HepG2 (cell line): ENCODE data around the gene DCAF5.

DNA sequence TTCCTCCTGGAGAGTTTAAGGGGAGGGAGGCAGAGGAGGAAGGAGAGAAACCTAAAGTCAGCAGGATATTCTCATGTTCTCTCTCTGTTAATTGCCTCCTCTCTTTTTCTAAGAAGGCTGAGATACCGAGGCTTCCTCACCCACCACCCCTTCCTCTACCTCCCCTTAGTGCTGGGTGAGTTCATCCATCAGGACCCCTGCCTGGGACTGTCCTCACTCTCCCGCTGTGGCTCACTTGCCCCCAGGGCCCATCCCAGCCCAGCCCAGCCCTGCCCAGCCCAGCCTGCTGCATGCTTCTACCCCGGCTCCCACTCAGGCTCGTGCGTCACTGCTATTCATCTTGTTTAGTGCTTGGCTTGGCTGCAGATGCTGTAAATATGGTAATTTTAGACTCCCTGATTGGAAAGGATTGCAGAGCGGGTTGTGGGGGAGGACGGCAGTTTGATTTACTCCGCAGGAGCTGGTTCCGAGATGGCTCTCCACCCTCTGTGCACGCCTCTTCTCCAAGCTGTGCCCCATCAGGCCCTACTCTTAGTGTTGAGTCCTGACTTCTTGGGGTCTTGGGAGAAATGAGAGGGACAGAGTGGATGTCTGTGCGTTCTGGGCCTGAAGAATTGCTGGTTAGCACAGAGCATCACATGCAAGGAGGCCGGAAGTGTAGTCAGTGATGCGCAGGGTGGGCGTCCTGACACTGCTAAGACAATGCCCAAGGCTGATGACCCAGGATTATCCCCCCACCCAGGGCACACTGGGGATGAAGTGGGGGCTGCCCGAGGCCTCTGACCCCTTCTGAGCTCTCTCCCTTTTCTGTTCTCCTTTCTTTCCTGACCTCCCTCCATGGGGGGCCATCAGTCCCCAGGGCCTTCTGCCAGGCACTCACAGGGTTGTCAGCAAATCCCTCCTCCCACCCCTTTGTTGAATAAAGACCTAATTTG lies 244.6 kb downstream of the ZFP36L1 start:
- RRBS, 2 experiments, result no CpG with 5 or more reads among the region's 15 CpGs
CAGE:
- cytosol, long polyA minus RNA, result no peak
- cytosol, long polyA plus RNA, result no peak
- long polyA plus RNA, result no peak
- nucleus, long polyA minus RNA, result no peak
- nucleus, long polyA plus RNA, result no peak

- RRBS, 2 experiments, result no CpG with 5 or more reads among the region's 19 CpGs
CAGE:
- cytosol, long polyA minus RNA, result no peak
- cytosol, long polyA plus RNA, result no peak
- long polyA plus RNA, result no peak
- nucleus, long polyA minus RNA, result no peak
- nucleus, long polyA plus RNA, result no peak
Measured at GRCh38 chr14:68564081-68564760, 228.6 kb downstream of the ZFP36L1 start.

GRCh38 chr14:68704726-68705547 lies 87.9 kb downstream of the ZFP36L1 start:
- RRBS, 2 experiments, result no CpG with 5 or more reads among the region's 12 CpGs
CAGE:
- cytosol, long polyA minus RNA, result no peak
- cytosol, long polyA plus RNA, result no peak
- long polyA plus RNA, result no peak
- nucleus, long polyA minus RNA, result no peak
- nucleus, long polyA plus RNA, result no peak

DNA sequence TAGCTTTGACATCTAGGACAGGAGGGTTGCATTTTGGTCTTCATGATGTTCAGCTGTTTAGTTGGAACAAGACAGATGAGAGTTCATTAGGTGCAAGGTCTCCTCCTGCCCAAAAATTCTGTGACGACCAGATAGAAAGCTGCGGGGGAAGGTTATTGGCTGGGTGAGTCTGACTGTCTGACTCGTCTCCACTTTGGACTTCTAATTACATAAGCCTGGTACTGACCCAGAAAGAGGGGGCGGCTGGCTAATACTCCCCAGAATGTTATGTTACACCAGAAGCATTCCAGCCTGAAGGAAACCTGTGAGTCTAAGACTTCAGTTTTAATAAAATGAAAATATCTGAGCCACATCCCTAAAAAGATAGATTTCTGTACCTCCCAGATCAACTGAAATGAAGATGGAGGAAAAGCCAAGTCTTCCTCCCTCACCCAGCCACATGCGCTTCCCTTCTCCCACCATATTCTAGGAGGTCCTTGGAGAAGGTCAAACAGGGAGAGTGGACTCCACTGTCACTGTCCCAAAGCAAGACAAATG lies 29.3 kb downstream of the ZFP36L1 start:
- RRBS, 2 experiments, result no CpG with 5 or more reads among the region's 5 CpGs
CAGE:
- cytosol, long polyA minus RNA, result no peak
- cytosol, long polyA plus RNA, result no peak
- long polyA plus RNA, result no peak
- nucleus, long polyA minus RNA, result no peak
- nucleus, long polyA plus RNA, result no peak

DNA sequence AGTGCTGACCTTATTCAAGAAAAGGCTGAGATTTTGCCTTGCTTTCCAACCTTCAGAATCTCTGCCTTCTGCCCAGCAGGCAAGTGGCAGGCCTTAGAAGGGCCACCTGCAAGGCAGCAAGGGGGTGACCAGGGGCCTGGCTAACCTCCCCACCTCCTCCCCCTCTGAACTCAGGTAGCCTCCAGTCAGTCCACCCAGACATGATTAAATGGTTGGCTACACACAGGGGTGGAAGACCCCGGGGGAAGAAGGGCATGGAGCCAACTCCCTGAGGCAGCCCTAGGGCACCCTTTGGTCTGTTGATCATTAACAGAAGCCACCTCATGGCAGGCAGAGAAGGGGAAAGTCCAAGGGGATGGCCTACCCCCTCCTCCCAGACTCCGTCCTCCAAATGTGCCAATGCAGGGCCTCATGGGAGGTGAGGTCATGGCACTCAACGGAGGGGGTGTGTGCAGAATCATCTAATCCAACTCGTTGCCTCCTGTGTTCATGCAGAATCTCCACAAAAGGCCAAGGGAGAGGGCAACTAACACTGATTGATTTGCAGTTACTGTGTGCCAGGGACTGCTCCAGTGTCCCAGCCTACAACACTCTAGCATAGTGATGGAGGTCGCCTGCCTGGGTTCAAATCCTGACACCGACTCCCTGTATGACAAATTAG lies 8.4 kb downstream of the ZFP36L1 start:
- RRBS, 2 experiments, result no CpG with 5 or more reads among the region's 6 CpGs
CAGE:
- cytosol, long polyA minus RNA, result no peak
- cytosol, long polyA plus RNA, result no peak
- long polyA plus RNA, result no peak
- nucleus, long polyA minus RNA, result no peak
- nucleus, long polyA plus RNA, result no peak

DNA sequence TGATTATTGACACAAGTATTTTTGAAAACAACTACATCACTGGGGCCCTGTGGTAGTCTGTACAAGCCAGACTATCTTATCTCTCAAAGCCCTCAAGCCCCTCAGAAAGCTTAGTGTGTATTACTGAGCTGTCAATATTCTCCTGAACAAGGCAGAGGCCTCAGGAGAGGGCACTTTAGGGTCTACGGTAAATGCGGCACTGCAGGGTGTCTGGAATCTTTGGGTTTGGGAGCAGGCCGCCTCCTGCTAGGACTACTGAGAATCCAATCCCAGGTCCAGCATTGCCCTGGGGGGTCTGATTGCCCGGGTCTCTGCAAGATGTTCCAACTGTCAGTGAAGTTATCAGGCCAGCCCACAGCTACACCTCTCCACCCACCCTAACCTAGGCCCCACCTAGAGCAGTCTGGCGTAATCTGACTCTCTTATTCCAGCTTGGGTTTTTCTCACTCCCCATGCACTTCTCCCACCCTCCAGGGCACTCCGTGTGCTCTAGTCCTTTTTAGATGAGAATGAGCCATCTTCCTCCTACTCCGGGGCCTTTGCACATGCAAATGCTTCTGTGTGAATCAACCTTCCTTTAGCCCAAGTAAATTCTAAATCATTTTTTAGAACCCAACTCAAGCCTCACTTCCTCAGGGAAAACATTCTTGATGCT lies 4.3 kb upstream of the ZFP36L1 start:
- RRBS, 2 experiments, result no CpG with 5 or more reads among the region's 7 CpGs
CAGE:
- cytosol, long polyA minus RNA, result no peak
- cytosol, long polyA plus RNA, result no peak
- long polyA plus RNA, result no peak
- nucleus, long polyA minus RNA, result no peak
- nucleus, long polyA plus RNA, result no peak

DNA sequence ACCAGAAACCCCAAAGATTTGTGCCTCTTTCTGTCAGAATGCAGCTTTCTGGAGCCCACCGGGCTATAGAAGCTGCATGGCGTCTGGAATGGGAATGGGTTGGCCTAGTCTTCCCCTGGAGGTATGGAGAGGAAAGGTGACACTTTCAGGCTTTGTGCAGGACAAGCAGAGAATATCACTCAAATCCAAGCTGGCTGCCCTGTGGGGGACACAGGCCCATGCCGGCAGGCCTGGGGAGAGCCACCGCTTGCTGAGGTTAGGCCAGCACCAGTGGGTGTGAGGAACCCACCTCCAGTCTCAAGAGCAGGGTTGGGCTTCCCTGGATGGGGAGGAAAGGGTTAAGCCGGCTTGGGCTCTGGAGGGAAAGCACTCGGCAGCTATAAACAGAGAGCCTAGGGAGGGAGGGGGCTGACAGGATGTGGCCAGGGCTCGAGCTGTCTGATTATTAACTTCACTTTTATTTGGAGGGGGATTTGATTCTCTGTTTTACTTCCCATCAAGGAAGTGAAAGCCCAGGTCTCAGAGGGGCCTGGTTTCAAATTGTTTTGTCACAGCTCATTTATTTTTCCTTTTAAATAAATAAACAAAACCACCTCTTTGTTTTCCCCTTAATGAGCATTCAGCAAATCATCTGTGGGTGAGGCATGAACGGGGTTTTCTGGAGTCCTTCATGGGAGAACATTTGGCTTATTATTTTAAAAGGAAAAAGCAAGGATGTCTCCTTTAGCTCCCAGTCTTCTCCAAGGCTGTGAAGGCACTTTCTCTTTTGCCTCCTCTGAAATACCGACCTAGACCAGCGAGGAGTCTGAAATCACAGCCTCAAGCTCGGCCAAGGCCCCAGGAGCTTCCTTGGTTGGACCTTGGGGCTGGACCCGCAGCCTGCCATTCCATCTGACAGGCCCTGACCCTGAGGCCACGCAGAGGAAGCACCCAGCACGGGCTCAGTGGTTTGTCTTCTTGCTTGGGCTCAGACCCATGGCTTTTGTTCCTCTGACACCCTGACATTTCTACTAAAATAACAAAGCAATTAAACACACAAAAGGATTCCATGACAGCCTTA lies 21.8 kb upstream of the ZFP36L1 start:
- RRBS, 2 experiments, result 0% methylated on average over 2 of the region's 14 CpGs; no CpG with 5 or more reads in 1 of the 2 experiments
CAGE:
- cytosol, long polyA minus RNA, result no peak
- cytosol, long polyA plus RNA, result no peak
- long polyA plus RNA, result no peak
- nucleus, long polyA minus RNA, result no peak
- nucleus, long polyA plus RNA, result no peak

DNA sequence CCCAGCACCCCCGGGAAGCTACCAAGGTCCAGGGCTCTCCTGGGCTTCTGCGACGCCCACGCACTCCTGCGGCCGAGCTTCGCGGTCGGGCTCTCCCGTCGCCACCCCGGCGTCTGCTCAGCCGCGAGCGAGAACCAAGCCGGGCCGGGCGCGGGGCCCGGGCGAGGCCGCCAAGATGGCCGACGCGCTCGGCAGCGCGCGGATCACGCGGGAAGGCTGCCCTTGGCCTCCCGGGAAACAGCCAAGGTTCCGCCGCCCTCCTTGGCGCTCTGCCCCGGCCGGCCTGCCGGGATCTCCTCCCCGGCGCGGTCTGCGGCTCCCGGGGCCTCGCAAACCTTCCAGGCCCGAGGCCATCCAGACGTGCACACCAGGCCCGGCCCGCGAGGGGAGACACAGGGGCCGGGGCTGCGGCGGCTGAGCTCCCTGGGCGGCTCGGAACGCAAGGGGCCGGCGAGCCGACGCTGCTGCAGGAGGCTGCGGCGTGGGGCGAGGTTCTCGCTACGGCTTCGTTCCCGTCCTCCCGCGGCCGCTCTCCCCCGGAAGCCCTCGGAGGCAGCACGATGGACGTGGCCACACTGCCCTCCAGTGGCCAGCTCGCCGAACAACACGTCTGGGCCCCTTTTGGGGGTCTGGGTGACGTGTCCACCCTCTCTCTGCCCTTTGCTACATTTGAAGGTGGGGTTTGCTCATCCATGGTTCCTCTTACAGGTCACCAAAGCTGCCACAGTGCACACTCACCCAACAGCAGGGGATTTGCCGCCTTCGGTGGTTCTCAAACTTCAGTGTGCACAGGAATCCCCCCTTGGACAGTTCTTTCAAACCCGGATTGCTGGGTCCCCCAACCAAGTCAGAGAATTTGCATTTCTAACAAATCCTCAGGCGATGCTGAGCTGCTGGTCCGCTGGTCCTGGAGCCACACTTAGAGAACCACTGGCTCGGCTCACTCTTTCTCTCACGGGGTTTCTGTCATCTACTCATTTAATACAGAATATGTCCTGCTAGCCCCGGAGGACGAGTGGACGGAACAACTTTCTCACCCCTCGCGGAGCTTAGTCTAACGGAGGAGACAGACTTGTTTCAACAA lies 23.8 kb upstream of the ZFP36L1 start:
- RRBS, 2 experiments, result 47% methylated on average over 47 of the region's 91 CpGs
CAGE:
- cytosol, long polyA minus RNA, result no peak
- cytosol, long polyA plus RNA, result no peak
- long polyA plus RNA, result no peak
- nucleus, long polyA minus RNA, result no peak
- nucleus, long polyA plus RNA, result no peak

GRCh38 chr14:68823177-68823773 lies 30.4 kb upstream of the ZFP36L1 start:
- RRBS, 2 experiments, result no CpG with 5 or more reads among the region's 7 CpGs
CAGE:
- cytosol, long polyA minus RNA, result no peak
- cytosol, long polyA plus RNA, result no peak
- long polyA plus RNA, result no peak
- nucleus, long polyA minus RNA, result no peak
- nucleus, long polyA plus RNA, result no peak

GRCh38 chr14:68876933-68877526 lies 84.2 kb upstream of the ZFP36L1 start:
- RRBS, 2 experiments, result no CpG with 5 or more reads among the region's 6 CpGs
CAGE:
- cytosol, long polyA minus RNA, result no peak
- cytosol, long polyA plus RNA, result no peak
- long polyA plus RNA, result no peak
- nucleus, long polyA minus RNA, result no peak
- nucleus, long polyA plus RNA, result no peak

- RRBS, 2 experiments, result no CpG with 5 or more reads among the region's 24 CpGs
CAGE:
- cytosol, long polyA minus RNA, result no peak
- cytosol, long polyA plus RNA, result no peak
- long polyA plus RNA, result no peak
- nucleus, long polyA minus RNA, result no peak
- nucleus, long polyA plus RNA, result no peak
Measured at GRCh38 chr14:68877861-68878758, 85.2 kb upstream of the ZFP36L1 start.

DNA sequence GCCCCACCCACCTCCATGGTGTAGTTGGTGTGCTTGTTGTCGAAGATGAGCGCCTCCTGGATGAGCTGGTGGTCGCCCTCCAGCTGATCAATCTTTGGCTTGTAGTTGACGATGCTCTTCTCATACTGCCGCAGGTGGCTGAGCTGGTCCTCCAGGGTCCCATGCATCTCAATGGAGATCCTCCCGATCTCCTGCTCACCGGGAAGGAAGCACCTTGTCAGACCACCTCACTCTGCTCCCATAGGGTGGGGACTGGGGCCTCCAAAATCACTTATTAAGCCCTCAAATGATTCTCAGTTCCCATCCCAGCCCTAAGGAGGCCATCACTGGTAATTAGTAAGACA lies 87.9 kb upstream of the ZFP36L1 start:
- RRBS, 2 experiments, result no CpG with 5 or more reads among the region's 7 CpGs
CAGE:
- cytosol, long polyA minus RNA, result no peak
- cytosol, long polyA plus RNA, result no peak
- long polyA plus RNA, result no peak
- nucleus, long polyA minus RNA, result no peak
- nucleus, long polyA plus RNA, result no peak

- RRBS, 2 experiments, result no CpG with 5 or more reads among the region's 11 CpGs
CAGE:
- cytosol, long polyA minus RNA, result no peak
- cytosol, long polyA plus RNA, result no peak
- long polyA plus RNA, result no peak
- nucleus, long polyA minus RNA, result no peak
- nucleus, long polyA plus RNA, result no peak
Measured at GRCh38 chr14:68882328-68882782, 89.5 kb upstream of the ZFP36L1 start.

DNA sequence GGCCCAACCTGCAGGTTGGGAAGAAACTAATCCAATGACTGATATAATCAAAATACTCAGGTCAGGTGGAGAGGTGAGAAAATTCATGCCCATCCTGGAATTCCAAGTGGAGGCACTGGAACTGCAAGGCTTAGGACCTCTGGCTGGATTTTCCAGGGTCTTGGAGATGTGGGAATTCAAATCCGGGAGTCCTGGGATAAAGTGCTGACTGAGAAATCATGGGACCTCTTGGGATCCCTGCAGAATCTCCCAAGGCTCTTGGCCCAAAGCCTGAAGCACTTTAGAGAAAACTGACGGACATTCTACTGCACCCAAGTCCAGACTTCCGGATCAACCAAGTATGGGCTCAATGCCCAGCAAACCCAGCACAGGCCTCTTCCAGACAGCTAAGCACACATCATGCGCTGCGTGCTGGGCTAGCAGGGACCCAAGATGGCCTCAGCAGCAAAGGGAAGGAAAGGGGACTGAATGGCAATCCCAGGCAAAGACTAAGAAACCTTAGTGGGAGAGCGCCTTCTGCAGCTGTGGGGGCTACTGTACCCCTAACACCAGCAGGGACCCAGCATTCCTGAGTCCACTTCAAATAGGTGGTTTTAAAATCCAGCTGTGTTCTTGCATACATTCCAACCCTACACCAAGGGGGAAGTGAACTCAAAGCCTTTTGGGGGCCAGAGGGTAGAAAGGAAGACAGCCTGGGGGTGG lies 84.9 kb downstream of the ACTN1 start:
- RRBS, 2 experiments, result no CpG with 5 or more reads among the region's 6 CpGs
CAGE:
- cytosol, long polyA minus RNA, result no peak
- cytosol, long polyA plus RNA, result no peak
- long polyA plus RNA, result no peak
- nucleus, long polyA minus RNA, result no peak
- nucleus, long polyA plus RNA, result no peak

DNA sequence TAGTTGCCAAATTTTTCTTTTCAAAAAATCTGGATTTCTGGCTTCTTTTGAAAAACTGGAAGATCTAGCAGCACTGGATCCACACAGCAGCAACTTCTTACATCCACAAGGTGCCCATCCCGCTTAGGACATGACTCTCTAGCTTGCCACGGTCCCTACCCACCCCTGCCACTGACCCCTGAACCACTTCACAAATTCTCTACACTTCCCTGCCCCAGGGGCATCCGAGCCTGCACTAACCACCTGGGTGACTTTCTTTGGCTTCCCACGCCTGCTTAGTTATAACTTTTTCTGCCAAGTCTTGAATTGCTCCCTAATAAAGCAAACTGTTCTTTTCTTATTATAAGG lies 60.0 kb downstream of the ACTN1 start:
- RRBS, 2 experiments, result no CpG with 5 or more reads among the region's 4 CpGs
CAGE:
- cytosol, long polyA minus RNA, result no peak
- cytosol, long polyA plus RNA, result no peak
- long polyA plus RNA, result no peak
- nucleus, long polyA minus RNA, result no peak
- nucleus, long polyA plus RNA, result no peak

DNA sequence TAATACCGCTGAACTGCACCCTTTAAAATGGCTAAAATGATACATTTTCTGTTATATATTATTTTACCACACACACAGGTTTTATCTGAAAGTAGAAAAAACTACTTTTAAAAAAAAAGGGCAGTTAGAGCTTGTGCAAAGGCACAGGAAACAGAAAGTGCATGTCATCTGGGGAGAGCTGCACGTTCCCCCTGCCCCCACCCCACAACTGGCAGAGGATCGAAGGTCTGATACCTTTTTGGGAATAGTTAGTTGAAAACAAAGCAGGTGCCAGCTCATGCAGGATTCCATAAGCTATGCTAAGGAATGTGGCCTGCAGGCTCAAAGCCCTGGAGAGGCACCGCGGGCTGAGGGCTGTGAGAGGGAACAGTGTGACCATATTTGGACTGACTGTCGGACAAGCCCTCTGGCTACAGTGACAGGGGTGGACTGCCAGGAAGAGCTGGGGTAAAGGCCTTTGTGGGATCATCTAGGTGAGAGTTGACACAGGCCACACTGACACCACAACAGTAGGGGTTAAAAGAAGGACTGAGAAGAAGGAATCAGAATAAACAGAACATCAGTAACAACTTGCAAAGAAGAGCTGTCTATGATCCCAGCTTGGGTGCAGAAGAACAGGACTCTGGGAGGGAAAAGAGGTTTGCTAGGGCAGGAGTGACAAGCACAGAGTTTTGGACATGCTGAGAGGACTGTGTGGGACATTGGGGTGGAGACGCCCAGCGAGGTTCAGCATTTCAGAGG lies 54.7 kb downstream of the ACTN1 start:
- RRBS, 2 experiments, result no CpG with 5 or more reads among the region's 8 CpGs
CAGE:
- cytosol, long polyA minus RNA, result no peak
- cytosol, long polyA plus RNA, result no peak
- long polyA plus RNA, result no peak
- nucleus, long polyA minus RNA, result no peak
- nucleus, long polyA plus RNA, result no peak

- RRBS, 2 experiments, result no CpG with 5 or more reads among the region's 8 CpGs
CAGE:
- cytosol, long polyA minus RNA, result no peak
- cytosol, long polyA plus RNA, result no peak
- long polyA plus RNA, result no peak
- nucleus, long polyA minus RNA, result no peak
- nucleus, long polyA plus RNA, result no peak
Measured at GRCh38 chr14:68948674-68949255, 30.3 kb downstream of the ACTN1 start.

- RRBS, 2 experiments, result no CpG with 5 or more reads among the region's 8 CpGs
CAGE:
- cytosol, long polyA minus RNA, result no peak
- cytosol, long polyA plus RNA, result no peak
- long polyA plus RNA, result no peak
- nucleus, long polyA minus RNA, result no peak
- nucleus, long polyA plus RNA, result no peak
Measured at GRCh38 chr14:68971278-68971879, 7.7 kb downstream of the ACTN1 start.

DNA sequence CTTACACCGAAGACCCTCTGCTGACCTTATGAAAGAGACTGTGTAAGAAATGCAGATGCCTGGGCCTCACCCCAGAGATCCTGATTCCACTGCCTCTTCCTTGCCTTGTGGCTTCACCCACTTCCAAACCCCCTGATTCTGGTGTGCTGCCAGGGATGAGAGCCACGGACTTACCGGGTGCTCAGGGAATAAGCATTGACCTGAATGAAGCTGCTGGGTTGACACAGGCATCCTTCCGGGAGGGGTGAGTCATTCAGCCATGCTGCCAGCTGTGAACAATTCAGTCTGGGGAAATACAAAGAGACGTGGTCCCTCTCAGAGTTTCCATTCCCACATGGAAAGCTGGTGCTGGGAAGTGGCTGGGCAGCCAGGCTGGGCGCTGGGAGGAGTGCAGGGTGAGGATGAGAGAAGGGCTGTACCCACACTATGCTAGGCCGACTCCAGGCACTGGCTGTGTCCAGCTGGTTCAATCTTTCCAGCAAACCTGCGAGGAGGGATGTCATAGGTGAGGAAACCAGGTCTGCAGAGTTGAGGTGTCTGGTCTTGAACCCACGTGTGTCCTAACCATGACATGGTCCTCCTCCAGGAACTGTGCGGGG lies 26.6 kb upstream of the ACTN1 start:
- RRBS, 2 experiments, result 0 to 6% methylated on average over 1 to 2 of the region's 10 CpGs
CAGE:
- cytosol, long polyA minus RNA, result no peak
- cytosol, long polyA plus RNA, result no peak
- long polyA plus RNA, result no peak
- nucleus, long polyA minus RNA, result no peak
- nucleus, long polyA plus RNA, result no peak

GRCh38 chr14:69152852-69153833 lies at the start of gene DCAF5:
Gene DCAF5, minus strand, starts transcription at chr14:69153119.
- RRBS, 2 experiments, result 1 to 2% methylated on average over 46 to 48 of the region's 100 CpGs
CAGE:
- cytosol, long polyA minus RNA, result start-site peak on the minus strand at chr14:69153099-69153129, 32 reads
- cytosol, long polyA plus RNA, result start-site peak on the minus strand at chr14:69152919-69153027, 19 and 18 reads in 2 replicates
- long polyA plus RNA, result start-site peak on the minus strand at chr14:69152904-69153034, 23 and 22 reads in 2 replicates
- nucleus, long polyA minus RNA, result no peak
- nucleus, long polyA plus RNA, result no peak